Islet of Langerhans (tissue), 1 donor: ENCODE measurements around a stretch of chr3.

DNA sequence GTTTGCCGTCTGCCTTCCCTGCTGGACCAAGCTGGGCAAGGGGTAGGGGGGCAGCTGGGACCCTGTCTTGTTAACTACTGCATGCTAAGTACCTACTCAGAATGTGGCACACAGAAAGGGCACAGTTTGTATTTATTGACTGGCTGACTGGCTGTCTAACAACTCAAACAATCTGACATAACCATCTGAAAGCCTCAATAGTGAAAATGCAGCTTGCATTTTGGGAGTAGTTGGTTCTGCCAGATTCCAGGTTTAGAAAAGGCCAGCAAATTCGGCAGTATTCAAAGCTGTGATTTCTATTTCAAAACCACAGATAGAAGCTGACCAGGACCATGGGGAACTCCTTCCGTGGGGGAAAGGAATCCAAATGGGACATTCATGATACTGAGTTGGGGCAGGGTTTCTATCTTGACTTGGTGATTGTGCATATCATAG lies 16.7 kb upstream of the MAGI1 start:
- RRBS: no CpG with 5 or more reads among the region's 3 CpGs

- RRBS: no CpG with 5 or more reads among the region's 4 CpGs
Observed at GRCh38 chr3:66303396-66303990, 82.7 kb downstream of the SLC25A26 start.

DNA sequence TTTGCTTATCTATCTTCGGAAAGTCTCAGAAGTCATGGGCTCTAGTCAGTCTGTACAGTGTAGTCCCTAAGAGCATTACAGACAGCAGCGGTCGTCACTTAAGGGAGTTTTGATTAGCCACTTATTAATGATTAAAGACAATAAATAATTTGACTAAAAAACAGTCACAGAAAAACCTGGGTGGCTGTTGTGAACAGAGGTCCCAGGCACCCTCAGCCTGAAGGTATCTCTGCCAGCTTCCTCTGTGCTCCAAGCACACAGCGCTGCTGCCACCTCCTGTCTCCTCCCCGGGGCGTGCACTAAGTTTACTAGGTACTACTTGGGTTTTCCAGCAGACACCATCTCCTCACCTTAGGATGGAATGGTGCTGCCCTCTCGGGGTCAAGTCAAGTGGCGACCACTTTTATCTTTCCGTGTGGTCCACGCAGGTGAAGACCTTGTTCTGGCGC lies 128.2 kb downstream of the LRIG1 start:
- RRBS: no CpG with 5 or more reads among the region's 11 CpGs

- RRBS: no CpG with 5 or more reads among the region's 15 CpGs
Observed at GRCh38 chr3:66380083-66380542, 120.7 kb downstream of the LRIG1 start.

DNA sequence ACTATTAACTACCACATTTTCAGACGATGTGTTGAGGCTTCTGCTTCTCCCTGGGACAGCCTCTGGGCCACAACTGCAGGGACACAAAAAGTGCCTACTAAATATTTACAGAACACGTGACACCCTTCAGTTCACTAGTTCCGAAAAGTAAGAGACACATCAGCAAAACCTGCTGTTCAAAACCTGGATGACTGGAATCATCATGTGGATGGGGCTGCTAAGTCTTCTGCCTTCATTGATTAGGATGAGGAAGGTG lies 52.1 kb downstream of the LRIG1 start:
- RRBS: no CpG with 5 or more reads among the region's 3 CpGs

- RRBS: no CpG with 5 or more reads among the region's 3 CpGs
Observed at GRCh38 chr3:66450614-66451247, 50.1 kb downstream of the LRIG1 start.

- RRBS: no CpG with 5 or more reads among the region's 13 CpGs
Observed at GRCh38 chr3:66473678-66474263, 27.1 kb downstream of the LRIG1 start.

DNA sequence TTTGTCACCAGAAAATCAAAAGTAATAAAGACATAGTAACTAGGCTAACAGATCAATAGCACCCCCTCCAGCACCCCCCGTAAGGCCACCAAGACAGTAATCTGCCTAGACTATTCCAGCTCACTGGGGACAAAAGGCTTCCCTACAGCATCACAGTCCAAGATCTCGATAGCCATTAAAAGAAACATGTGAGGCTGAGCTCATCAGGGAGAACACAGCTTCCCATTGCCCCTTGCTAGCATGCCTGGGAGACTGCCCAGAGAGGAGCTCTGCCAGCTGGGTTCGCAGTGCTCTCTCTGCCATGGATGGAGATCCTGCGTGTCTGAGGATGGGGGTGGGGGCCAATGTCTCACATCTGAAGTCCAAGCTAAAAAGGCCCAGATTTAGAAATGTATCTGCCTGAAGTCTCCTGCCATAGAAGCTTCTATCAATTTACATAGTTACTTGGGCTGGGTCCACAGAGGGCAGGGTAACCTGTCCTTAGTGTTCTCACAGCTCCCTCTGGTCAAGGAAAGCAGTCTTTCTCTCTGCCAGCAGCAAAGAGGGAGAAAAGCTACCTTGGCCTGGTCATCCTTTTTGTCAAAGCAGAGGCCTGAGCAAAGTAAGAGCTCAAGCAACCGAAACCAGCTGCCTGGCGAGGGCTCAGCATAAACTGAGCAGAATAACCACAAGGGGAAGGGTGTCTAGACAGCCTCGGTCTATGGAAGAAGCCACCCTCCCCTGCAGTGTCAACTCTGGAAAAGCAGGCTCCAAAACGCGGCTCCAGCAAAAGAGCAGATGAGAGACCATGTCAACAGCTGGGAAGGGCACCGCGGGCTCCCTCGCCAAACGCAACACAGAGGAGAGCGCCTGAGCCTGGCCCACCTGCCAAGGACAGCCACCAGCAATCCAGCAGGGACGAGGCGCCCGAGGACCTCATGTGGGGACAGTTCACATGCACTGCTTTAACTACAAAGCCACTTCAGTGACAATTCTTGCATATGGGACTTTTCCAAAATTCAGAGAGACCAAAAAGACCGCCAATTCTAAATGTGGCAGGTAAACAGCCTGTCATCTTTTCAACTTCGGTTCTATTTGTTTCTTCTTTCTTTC lies 17.5 kb downstream of the LRIG1 start:
- RRBS: no CpG with 5 or more reads among the region's 19 CpGs

GRCh38 chr3:66487303-66487875 lies 13.4 kb downstream of the LRIG1 start:
- RRBS: no CpG with 5 or more reads among the region's 6 CpGs

GRCh38 chr3:66546305-66546746 lies 45.5 kb upstream of the LRIG1 start:
- RRBS: no CpG with 5 or more reads among the region's 8 CpGs

DNA sequence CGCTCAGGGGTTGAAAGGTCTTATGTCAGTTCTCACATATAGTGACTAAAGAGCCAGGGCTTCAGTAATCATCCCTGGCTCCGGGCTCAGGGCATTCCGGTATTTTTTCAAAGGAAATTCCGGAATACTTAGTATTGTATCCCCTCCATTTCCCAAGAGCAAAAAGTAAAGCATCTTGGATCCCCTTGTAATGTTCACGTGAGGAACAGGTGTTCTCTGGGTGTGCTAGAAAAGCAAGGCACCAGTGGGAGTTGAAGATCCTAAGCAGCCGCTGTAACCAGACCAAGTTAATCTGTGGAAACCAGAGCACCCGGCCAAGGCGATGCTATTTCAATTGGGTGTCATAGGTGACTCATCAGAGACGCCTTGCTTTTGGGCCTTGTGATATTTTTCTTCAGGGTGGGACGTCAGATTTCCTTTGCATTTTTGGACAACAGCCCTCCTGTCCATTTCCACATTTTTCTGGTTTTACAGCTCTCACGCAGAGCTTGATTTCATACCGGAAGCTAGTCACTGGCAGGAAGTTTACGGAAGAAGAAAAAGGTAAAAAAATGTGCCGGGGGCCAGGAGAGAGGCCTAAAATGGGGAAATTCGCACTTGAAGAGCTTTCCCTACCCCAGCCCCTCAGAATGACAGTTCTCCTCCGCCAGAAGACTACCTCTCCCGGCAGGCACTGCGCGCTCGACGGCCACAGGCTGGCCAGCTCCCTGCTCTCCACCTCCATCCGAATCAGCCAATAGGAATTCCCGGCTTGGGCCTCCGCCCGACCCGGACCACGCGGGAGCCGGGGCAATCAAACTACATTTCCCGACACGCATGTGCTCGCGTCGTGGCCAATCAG lies 519 bp upstream of the KBTBD8 start:
- RRBS: 5% methylated on average over 11 of the region's 34 CpGs

- RRBS: no CpG with 5 or more reads among the region's 2 CpGs
Observed at GRCh38 chr3:66999948-67000590, 2.0 kb downstream of the KBTBD8 start.

GRCh38 chr3:67475964-67476658 lies 178.3 kb downstream of the SUCLG2 start:
- RRBS: no CpG with 5 or more reads among the region's 8 CpGs

DNA sequence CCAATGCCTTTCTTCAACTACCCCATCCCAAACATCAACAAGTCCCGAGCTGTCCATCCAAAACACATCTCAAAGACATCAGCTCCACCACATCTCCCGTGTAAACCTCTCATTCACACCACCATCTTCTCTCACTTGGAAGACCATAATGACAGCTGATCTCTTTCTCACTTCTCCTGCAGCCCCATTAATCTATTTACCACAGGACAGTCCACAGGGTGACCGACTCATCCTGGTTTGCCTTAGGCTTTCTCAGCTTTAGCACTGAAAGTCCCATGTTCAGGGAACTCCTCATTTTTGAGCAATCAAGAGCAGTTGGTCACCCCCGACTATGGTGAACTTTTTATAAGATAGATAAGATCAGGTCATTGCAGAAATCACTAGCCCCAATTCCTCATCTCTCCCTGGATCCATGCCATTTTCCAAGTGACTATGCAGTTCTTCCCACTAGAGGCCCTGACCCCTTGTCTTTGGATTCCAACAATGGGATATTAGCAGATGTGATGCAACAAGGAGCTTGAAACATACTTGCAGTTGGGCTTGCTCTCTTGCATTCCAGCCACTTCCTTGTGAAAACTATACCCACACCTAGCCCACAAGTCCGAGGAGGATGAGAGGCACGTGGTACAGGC lies 60.8 kb downstream of the SUCLG2 start:
- RRBS: no CpG with 5 or more reads among the region's 6 CpGs

GRCh38 chr3:67658159-67658491 lies 3.7 kb upstream of the SUCLG2 start:
- RRBS: no CpG with 5 or more reads among the region's 5 CpGs

DNA sequence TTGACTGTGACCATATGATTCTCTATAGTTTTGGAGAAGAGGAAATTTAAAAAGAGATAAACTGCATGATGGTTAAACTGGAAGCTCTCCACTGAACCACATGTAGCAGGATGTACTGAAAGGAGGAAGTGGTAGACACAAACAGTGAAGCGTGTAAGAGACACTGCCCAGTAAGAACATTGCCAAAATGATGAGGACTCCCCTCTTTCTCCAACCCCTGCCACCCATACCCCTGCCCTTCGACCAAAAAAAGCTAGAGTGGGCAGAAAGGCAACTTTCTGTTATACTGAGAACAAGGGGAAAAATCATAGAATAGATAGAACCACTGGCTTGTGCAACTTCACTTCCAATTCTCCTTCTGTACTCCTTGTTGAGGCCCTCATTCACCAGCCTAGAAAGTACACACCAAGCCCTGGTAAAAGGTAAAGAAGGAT lies 6.4 kb upstream of the TMF1 start:
- RRBS: no CpG with 5 or more reads among the region's 2 CpGs

DNA sequence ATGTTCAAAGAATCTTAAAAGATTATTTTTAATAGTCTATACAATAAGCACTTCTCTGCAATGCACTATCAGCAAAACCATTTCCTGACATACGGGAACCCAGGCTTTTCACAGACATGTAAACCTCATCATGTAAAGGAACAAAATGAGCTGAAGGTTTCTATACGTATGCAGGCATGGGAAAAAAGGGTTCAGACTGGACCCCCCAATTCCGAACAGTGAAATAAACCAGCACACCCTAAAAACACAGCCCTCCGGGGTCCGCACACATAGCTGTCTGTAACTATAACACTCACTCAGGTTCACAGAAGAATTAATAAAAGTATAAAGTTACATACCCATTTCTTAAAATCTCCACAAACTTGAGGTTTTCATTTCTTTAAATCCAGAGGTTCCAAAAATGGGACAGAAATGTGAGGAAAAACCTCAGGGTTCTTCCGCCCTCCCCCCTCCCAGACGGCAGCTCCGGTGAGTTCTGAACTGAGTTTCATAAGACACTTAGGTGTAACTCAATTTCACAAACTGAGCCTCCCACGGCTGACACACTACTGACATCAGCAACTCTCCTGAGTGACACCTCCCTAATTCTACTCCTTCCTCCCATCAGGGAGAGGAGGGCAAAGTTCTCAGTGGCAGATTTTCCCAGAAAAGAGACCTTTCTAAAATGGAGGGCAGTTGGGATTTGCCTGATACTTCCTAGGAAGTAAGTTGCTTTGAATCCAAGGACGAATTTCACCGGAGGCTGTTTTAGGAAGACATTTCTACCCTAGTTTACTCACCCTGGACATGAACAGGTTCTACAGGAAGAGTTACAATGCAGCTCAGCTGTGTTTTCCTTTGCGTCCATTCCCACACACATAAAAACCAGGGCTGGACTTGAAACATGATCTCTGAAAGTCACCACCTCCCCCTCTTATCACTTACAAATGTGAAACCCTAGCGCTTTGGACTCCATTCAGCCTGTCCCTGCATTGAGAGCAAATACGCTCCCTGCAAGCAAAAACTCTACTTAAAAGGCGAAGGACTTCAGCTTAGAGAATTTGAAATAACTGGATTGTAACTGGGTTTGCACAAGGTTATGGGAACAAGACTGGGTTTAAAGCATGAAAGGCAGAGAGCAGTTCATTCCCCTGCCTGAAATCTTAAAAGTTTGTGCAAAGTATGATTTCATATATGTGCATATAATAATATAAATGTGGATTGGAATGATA lies 78.0 kb upstream of the LMOD3 start:
- RRBS: no CpG with 5 or more reads among the region's 15 CpGs

- RRBS: no CpG with 5 or more reads among the region's 12 CpGs
Observed at GRCh38 chr3:69248222-69248907, 126.0 kb upstream of the LMOD3 start.

GRCh38 chr3:69409602-69410366 lies 23.9 kb upstream of the FRMD4B start:
- RRBS: no CpG with 5 or more reads among the region's 5 CpGs